Left colon (tissue), 1 donor: ENCODE results near the genes ZNF613, ZNF766, ZNF880, ZNF808 and ZNF677.

- PRO-cap: bidirectional peak, plus-strand start at chr19:51394524, minus-strand start at chr19:51394191
Measured at GRCh38 chr19:51393750-51394778, 3.7 kb upstream of the C19orf84 start.

GRCh38 chr19:51421935-51422242 lies 4.4 kb upstream of the SIGLEC10 start:
- PRO-cap: no peak

DNA sequence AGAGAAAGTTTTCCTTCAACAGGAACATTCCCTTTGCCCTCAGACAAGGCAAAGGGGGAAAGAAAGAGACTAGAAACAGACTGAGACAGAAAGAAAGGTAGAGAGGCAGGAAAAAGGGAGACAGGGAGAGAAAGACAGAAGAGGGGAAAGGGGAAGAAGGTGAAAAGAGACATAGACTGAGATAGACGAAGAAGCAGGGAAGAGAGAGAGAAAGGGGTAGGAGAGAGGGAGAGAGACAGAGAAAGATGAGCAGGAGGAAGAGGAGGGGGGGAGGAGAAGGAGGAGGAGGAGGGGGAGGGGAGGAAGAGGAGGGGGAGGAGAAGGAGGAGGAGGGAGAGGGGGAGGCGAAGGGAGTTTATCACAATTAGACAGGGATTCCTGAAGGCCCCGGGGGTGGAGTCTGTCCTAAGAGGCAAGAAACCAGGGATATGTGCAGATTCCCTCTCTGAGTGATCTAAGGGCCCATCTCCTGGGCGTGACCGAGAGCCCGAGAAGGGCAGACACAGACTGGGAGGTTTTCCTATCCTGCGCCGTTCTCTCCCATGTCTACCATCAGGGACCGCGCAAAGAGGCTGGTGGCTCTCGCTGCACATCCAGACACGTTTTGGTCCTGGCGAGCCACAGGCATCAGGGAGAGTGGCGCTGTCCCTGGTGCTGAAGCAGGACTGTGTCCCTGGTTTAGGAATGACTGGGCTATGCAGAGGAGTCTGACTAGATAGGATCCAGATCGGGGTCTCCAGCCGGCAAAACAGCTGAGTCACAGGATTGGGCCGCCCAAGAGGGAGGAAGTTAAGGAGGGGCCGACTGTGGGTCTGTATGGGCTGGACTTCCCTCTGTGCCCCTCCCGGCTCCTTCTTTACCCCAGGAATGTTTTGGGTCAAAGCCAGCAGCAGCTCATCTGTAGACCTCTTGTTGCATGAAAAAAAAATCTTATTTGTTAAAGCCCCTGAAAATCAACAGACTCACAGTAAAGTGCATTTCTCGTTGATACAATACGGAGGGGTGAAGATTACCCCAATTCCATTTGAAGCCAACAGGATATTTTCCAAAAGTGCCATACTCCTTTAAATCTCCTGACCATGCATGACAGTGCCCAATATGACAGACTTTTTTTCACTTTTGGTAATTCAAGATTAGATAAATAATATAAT lies 18.0 kb upstream of the ZNF175 start:
- PRO-cap: no peak

- PRO-cap: no peak
Measured at GRCh38 chr19:51572328-51572739, 1.3 kb downstream of the ZNF175 start.

DNA sequence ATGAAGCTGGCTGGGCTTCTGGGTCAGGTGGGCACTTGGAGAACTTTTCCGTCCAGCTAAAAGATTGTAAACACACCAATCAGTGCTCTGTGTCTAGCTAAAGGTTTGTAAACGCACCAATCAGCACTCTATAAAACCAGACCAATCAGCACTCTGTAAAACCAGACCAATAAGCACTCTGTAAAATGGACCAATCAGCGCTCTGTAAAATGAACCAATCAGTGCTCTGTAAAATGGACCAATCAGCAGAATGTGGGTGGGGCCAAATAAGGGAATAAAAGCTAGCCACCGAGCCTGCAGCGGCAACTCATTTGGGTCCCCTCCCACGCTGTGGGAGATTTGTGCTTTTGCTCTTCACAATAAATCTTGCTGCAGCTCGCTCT lies 27.9 kb downstream of the ZNF175 start:
- PRO-cap: no peak

- PRO-cap: no peak
Measured at GRCh38 chr19:51692115-51693137, 704 bp upstream of the SPACA6 start.

GRCh38 chr19:51750537-51751493 lies 863 bp downstream of the FPR1 start:
- PRO-cap: no peak

GRCh38 chr19:51823930-51824269 lies 28.9 kb downstream of the FPR3 start:
- PRO-cap: unidirectional peak, minus-strand start at chr19:51824159

GRCh38 chr19:51926307-51927621 lies at the start of gene ZNF613:
TSS of gene ZNF613 (plus strand) at chr19:51927472.
- PRO-cap: unidirectional peak, plus-strand start at chr19:51927459; unidirectional peak, plus-strand start at chr19:51927498

- PRO-cap: no peak
Measured at GRCh38 chr19:51927622-51927861, 270 bp downstream of the ZNF613 start.

DNA sequence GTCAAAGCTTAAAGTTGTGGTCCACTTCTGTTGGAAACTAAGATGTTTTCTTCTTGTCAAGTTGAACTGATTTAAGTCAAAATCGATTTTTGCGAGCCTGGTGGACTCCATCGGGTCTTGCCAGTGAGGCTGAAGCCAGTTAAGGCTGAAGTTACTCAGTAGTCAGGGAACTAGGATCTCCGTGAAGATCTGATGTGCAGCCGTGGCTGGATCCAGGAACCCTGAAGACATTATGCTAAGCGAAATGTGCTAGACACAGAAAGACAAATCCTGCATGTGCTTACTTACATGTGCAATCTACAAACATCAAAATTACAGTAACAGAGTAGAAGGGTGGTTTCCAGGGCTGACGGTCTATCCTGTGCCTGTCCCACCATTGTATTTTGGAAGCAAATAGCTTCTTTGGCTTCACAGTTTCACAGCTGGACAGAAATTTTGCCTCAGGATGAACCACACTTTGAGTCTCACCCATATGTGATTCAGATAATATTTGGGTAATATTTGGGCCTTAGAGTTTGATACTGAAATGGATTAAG lies 514 bp upstream of the ZNF836 start:
- PRO-cap: no peak

DNA sequence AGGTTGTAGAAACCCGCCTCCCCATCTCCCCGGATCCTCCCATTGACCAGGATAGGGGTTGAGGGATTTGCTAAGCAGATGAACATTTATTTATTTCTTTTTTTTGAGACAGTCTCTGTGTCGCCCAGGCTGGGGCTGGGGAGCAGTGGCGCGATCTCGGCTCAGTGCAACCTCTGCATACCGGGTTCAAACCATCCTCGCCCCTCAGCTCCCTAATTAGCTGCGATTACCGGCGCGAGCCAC lies 840 bp downstream of the PPP2R1A start:
- PRO-cap: no peak

DNA sequence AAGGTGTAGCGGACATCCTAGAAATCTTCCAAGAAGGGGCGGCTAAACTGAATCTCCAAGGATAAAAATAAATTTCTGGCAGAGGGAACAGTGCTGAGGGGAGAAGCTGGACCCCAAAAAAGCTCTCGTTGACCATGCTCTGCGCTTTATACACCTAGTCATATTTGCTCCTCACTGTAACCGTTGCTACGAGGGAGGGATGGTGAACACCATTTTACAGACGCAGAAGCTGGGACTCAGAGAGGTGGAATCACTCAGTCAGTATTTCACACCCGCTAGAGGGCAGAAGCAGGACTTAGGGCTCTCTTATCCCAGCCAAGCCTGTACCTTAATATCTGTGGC lies 15.6 kb downstream of the PPP2R1A start:
- PRO-cap: no peak

GRCh38 chr19:52229337-52229836 lies 39.5 kb downstream of the PPP2R1A start:
- PRO-cap: no peak

- PRO-cap: no peak
Measured at GRCh38 chr19:52230876-52231517, 38.4 kb upstream of the ZNF766 start.

DNA sequence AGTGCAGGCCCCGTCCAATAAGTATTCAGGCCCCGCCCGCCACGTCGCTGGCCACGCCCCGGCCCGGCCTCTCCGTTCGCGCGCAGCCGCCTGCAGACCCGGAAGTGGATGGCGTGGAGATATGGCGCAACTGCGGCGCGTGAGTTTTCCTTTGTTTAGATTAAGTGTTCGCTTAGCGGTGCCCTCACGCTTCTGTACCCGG lies at the start of gene ZNF766:
Gene ZNF766 (plus strand): TSS at position 95 of the 202 bp plus-strand sequence.
- PRO-cap: bidirectional peak, plus-strand start at position 95 of the sequence, minus-strand start outside the sequence

DNA sequence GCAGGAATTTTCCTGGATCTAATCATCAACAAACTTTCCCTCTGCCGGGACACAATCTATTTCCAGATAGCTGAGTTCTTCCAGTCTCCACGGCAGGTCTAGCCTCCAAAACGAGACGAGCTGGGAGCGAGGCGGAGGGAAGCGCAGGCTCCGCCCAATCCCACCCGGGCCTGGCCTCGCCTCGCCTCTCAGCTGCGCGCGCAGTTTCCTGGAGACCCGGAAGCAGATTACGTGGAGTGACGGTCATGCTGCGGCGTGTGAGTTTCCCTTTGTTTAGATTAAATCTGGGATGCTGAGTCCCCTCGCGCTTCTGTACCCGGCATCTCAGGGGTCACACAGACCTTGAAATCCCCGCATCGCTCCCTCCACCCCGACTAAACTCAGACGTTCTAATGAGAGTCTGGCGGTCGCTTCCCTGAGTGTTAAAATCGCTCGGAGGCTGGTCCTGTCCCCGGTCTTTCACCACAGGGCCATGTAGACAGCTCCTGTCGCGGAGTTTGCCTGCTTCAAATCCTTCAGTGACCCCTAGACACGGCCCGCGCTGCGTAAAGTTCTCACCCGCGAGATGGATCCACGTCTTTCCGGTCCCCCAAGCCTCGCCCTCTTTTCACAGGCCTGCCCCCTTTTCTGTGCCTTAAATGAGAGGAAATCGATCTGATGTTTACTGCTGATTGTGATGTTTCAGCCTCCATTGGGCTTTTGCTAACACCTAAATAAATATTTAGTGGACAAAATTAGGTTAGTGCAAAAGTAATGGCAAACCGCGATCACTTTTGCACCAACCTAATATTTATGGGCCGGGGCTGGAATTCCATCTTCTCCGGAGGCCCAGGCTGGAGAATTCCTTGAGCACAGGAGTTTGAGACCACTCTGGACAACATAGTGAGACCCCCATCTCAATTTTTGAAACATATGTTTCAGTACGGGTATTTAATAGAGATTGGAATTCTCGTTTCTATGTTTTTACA lies at the start of gene ZNF880:
Gene ZNF880 (plus strand): TSS at position 203 of the 968 bp plus-strand sequence.
- PRO-cap: bidirectional peak, plus-strand start at position 225 of the sequence, minus-strand start at position 100 of the sequence

DNA sequence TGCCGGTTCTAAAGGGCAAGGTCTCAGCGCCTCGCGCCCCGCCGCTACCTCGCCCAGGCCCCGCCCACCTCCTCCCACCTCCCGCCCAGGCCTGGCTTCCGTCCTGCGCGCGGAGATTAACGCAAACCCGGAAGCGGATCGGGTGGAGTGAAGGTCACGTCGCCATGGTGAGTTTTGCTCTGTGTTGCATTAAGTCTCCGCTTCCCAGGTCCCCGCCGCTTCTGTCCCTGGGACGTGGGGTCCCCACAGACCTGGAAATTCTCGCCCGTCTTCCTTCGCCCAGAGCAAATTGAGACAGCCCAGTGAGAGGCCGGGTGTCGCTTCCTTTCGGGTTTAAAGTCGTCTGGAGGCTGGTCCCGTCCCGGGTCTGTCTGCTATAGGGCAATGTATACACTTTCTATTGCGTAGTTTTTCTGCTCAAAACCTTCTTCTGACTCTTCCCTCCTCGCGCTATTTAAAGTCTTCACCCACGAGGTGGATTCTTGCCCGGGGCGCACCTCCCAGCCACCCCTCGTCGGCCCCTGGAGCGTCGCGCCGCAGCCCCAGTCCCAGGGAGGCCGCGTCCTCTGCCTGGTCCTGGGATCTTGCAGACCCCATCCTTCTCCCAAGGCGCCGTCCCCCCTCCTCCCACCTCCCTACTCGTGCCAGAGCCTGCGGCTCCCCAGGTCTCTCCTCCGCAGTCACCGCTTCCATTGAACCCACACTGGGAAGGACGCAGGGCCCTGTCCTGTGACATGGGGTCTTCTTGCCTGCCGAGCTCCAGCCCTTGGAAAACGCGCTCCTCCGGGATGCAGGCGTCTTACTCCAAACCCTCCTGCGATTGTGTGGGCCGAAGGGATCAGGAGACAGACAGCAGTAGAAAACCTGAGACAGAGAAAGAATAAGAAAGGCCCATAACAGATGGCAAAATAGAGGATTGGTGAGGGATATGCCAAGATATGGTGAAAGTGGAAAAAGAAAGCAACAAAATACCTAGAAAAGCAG lies at the start of gene ZNF808:
Gene ZNF808 (plus strand): TSS at position 124 of the 984 bp plus-strand sequence.
- PRO-cap: bidirectional peak, plus-strand start at position 136 of the sequence, minus-strand start outside the sequence; unidirectional peak, plus-strand start at position 336 of the sequence

DNA sequence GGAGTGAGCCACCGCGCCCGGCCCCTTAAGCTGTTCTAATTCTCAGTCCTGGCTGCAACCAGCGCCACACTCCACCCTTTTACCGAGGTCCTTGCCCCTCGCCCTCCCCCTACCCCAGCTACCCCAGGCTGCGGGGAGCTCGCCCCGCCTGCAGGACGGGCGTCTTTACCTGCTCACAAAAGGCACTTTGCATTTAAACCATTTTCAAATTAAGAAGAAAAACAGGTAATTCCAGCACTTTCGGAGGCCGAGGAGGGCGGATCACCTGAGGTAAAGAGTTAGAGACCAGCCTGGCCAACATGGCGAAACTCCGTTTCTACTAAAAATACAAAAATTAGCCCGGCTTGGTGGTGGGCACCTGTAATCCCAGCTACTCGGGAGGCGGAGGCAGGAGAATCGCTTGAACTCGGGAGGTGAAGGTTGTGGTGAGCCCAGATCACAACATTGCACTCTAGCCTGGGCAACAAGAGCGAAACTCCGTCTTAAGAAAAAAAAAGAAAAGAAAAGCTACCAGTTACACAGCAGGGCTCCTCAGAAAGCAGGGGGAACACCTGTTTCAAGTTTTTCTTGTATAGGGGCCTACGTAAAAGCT lies 16.0 kb upstream of the ERVV-1 start:
- PRO-cap: no peak

- PRO-cap: bidirectional peak, plus-strand start at chr19:53255008, minus-strand start at chr19:53254823
Measured at GRCh38 chr19:53254384-53255364, at the start of gene ZNF677. TSS of gene ZNF677 (minus strand) at chr19:53254873.